Ishikawa (cell line): ENCODE measurements around a stretch of chr2.

DNA sequence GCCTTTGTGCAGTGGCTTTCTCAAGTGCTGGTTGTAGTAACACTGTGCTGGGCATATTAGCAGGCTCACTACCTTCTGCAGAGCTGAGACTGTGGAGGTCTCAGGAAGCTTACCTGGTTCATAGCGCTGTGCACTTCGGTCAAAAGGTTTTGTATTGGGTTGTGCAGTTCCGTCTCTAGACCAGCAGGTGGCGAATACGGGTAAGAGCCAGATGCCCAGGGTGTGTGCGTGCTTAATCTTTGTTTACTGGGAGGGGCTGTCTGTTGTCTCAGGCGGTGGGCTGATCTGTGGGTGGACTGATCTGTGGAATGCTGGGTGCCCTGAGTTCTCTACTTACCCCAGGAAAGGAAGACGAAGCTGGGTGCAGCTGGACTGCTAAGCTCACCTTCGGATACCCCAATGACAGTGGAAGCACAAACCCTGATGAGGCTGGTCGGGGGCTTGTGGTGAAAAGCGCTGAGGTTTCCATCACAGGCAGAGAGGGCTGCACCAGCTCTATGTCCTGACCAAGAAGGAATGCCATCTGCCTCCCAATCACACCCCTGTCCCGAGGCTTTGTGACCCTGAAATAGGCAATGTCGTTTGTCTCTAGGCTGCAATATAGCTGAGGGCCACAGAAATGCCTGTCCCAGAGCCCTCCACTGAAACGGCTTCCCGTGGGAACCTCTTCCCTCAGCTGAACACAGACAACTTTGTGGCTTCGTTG lies 46.0 kb upstream of the FAM117B start:
- RRBS, result no CpG with 5 or more reads among the region's 16 CpGs

DNA sequence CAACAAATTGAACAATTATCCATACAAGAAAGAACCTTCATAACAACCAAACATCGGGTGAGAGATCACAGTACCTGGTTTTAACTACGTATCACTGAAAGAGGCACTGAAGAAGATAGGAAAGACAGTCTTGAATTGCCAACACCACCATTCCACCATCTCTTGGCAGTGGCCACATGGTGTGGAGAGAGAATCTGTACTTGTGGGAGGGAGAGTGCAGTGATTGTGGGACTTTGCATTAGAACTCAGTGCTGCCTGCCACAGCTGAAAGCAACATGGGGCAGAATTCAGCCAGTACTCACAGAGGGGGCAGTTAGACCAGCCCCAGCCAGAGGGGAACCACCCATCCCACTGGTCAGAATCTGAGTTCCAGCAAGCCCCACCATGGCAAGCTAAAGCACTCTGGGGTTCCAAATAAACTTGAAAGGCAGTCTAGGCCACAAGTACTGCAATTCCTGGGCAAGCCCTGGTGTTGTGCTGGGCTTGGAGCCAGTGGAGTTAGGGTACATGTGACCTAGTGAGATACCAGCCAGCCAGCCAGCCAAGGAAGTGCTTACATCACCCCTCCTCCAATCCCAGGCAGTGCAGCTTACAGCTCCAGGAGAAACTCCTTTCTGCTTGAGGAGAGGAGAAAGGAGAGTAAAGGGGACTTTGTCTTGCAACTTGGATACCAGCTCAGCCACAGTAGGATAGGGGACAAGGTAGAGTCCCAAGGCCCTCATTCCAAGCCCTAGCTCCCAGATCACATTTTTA lies 64.3 kb downstream of the ICA1L start:
- RRBS, result no CpG with 5 or more reads among the region's 2 CpGs

- RRBS, result no CpG with 5 or more reads among the region's 6 CpGs
Measured at GRCh38 chr2:202911093-202911492, 380 bp downstream of the WDR12 start.

DNA sequence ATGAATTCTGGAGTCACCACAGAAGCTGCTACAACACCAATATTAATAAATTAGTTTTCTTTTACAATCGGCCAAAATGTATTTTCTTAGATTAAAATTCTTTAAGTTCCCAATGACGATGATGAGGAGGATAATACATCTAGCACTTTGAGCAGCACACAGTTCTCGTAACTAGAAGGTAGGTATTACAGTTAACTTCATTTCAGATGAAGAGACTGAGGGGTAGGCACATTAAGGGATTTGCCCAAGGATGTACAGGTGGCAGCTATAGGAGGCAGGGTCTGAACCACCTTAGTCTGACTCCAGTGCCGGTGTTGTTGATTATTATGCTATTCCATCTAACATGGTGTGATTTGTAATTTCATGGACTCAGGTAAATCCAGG lies 1.0 kb downstream of the CD28 start:
- RRBS, result no CpG with 5 or more reads among the region's 4 CpGs

GRCh38 chr2:203814479-203814991 lies 53.0 kb upstream of the CTLA4 start:
- RRBS, result no CpG with 5 or more reads among the region's 1 CpG

GRCh38 chr2:203830618-203831086 lies 36.9 kb upstream of the CTLA4 start:
- RRBS, result no CpG with 5 or more reads among the region's 5 CpGs

GRCh38 chr2:204015322-204015963 lies 78.9 kb downstream of the ICOS start:
- RRBS, result no CpG with 5 or more reads among the region's 8 CpGs

GRCh38 chr2:204583637-204584082 lies 38.4 kb downstream of the PARD3B start:
- RRBS, result no CpG with 5 or more reads among the region's 4 CpGs

- RRBS, result no CpG with 5 or more reads among the region's 5 CpGs
Measured at GRCh38 chr2:204842574-204843077, 297.4 kb downstream of the PARD3B start.

DNA sequence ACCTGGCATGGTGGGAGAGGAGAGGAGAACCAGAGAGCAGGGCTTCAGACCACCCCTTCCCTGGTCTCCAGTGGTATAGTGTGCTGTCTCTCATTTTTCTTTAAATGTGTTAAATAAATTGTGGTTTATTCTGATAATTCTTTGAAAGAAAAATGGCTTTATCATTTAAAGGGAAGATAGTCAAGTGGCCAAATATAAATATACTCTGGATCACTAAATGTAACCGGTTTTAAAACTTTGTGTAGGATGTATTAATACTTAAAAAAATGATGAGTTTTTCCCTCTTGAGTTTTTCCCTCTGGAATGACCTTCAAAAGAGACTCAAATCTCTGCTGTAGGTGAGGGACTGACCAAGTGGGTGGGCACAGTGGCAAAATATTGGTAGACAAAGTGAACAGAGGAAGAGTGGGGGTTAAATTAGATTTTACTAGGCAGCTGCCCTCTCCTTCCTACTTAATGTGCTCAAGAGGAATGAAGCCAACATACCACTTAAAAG lies 360.1 kb downstream of the PARD3B start:
- RRBS, result no CpG with 5 or more reads among the region's 1 CpG

DNA sequence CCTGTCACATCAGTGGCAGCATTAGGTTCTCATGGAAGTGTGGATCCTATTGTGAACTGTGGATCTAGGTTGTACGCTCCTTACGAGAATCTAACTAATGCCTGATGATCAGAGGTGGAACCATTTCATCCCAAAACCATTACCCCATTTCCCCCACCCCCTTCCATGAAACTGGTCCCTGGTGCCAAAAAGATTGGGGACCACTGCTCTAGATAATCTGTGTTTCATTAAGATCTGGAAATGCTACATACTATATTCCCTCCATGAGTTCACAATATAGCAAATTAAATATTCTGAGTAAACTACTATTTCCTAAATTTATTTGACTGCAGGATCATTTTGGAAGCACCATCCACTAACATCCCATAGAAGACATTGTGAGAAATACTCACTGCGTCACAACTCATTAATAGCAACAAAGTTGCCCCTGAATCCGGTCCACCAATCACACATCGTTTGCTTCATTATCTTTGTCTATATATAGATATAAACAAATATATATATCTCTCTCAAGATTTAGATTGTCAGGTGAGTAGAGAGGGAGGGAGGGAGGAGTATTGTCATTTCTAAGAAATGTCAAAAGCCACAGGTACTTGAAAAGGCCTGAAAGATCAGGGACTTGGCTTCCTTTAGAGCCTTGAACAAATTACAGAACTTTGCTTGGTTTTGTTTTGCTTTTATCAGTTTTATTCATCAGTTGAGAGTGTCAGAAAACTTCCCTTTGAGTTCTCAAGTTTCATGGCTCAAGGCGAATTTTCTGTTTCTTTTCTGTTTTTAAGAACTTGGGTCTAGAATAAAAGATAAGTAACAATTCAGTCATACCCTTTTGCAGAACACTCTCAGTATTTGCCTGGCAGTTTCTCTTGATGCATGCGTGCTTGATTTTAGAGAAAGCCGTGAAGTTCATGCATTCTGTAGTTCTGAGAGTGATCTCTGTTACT lies 531.6 kb downstream of the PARD3B start:
- RRBS, result no CpG with 5 or more reads among the region's 8 CpGs

GRCh38 chr2:205565732-205566553 lies 116.4 kb upstream of the NRP2 start:
- RRBS, result no CpG with 5 or more reads among the region's 5 CpGs

DNA sequence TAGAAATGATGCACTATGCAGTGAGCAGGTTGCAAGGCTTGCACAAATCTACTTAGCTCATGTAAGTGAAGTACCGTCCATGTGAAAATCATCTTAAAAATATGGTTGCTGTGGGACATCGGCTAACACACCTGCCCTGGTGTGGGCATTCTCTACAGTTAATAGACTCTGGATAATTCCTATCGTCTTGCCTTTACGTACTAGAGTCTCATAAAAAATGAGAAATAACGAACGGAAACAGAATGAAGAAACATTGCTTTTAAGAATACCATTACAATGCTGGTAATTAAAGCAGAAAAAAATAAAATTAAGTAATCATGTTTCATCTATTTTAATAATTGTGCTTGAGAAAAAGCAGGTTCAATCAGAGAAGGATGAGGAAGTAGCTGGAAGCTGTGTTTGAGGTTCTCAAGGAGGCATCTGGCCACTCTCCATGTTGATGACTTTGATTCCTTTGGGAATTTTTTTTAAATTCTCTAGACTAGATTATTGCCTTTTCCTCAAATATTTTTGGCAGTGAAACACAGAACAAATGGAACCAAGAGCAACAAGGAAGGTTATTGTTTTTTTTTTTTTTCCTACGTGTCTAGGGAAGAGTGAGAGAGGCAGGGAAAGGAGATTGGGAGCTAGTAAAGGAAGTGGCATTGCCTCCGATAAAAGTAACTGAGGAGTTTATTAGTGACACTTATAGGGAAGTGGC lies 100.0 kb upstream of the NRP2 start:
- RRBS, result no CpG with 5 or more reads among the region's 8 CpGs

DNA sequence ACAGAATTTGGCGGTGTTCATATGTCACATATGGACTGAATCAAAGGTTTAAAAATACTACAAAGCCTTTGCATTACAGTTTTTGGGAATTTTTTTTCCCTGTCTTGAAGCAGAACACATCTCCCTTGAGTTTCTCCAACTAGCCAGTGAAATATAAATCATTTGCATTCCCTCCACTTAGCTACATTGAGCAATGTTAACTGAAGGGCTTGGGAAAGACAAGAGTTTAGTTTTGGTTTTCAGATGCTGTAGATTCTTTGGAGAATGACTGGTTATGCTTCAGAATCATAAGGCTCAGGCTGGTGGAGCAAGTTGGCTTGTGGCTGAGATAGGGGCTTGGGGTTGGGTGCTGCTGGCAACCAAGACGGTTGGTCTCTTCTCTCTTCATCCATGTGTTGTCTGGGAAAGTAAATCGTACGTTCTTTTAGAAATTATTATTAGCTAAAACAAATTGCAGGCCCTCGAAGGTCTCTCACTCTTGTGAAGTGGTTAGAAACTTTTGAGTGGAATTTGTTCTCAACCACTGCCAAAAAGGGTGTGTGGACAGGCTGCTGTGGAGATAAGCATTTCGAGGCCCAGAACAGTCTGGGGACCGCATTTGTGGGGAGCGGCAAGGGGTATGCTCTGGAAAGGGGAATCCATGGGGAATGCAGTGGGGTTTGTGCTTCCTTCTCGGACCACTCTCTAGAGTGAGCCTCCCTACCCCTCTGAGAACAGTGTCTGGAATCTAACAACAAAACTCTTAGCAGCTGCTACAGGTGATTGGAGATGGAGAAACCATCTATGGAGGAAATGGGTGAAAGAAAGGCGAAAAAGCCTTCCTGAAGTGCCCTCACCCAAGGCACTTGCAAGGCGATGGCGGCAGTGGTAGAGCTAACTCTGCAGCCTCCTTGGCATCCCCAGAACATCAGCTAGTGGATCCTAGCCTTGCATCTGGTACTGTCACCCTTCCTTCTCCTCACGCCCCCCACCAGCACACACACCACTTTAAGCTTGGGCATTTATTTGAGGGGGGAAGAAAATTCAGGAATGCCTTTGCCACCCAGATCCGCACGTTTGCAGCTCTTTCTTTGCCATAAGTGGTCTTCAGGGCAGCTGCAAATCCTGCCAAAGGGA lies 1.7 kb downstream of the NRP2 start:
- RRBS, result no CpG with 5 or more reads among the region's 15 CpGs

GRCh38 chr2:205721406-205721983 lies 39.2 kb downstream of the NRP2 start:
- RRBS, result no CpG with 5 or more reads among the region's 16 CpGs

DNA sequence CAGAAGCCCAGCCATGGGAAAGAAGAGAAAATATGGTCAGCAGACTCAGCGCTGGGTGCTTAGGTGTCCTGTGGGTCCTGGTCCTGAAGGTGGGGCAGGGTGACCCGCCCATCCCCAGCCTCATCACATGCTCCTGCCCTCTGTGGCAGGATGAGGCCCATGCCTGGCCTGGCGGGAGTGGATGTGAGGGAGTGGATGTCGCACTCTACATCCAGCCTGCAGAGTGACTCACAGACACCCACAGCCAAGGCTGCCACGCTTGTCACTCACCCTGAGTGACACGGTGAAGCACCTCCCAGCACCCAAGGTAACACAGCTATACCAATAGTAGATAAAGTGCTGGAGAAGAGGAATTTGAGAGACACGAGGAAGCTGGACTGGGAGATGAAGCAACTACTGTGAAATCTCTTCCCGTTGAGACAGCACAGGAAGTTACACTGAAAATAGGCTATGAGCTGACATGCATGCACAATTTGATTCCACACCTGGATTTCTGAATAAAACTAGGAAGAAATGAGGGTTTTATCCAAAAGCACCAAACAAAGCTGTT lies 141.4 kb downstream of the INO80D start:
- RRBS, result no CpG with 5 or more reads among the region's 8 CpGs

- RRBS, result no CpG with 5 or more reads among the region's 25 CpGs
Measured at GRCh38 chr2:207226874-207228064, 61.5 kb upstream of the KLF7 start.

DNA sequence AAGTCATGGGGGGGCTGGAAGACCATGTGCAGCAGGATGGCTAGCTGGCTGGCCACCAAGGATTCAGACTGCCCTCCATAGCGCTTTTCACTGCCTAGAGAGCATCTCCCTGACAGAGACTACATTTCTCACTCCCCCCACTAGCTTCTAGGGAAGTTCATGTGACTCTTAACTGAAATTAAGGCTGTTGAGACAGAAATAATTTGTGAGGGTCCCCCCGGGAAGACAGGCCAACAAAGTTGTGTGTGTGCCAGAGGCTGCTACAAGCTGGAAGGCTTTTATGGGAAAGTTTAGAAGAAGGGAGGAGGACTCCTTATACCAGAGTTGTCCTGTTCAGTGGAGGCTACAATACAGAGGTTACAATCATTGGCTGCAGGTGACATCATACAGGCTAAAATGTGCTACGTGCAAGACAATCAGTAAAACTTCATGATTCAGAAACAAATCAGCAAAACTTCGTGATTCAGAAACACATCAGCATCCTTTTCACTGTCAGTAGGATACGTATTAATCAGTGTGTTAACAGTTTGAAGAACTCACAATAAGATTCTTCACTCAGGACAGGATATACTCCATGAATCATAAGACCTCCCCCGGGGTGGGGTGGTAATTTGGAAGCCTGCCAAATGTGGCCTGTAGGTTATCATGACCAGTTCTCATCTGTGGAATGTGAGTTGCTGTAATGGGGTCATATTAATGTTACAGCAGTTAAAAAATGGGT lies 135.1 kb upstream of the CREB1 start:
- RRBS, result no CpG with 5 or more reads among the region's 6 CpGs

GRCh38 chr2:207616708-207617748 lies 8.2 kb downstream of the METTL21A start:
- RRBS, result no CpG with 5 or more reads among the region's 15 CpGs

DNA sequence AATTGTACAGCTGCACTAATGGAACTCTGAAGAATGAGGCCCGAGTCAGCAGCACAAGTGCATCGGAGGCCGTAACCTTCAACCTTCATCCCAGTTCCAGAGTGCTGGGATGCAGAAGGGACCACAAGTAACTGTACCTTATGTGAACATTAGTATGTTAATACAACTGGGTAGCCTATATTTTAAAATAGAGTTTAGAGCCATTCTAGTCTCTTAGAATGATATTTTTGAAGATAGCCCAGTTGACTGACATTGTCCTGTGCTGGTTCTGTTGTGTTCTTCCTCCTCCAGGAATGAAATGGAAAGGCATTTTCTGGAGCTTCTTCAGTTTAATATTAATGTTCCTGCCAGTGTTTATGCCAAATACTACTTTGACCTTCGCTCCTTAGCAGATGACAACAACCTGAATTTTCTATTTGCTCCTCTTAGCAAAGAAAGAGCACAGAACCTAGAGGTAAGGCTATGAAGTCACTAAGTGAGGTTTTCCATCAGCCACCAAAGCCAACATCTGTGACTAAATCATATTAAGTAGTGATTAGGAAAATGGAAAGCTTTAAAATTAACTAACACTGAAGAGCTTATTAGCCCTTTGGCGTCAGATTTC lies 18.9 kb downstream of the FZD5 start:
- RRBS, result no CpG with 5 or more reads among the region's 5 CpGs